ENCODE measurements around a stretch of chr2.

DNA sequence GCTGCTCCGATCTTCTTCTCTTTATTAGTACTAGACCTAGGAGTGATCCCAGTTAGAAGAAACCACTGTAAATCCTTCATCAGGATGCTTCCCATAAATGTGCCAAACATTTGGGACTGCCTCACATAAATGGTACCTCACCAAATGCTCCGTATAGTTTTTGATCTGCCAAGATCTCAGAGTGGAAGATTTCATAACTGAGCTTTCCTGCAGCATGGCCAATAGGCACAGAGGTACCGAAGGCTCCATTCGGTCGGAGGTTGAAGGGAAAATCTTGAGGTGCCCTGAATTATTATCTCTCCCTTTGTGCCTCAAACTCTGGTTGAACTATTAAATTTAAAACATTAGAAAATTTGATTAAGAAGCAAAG, 10.5 kb upstream of the FABP1 start:
- PRO-cap: no peak
- CAGE, long polyA plus RNA: no peak

- PRO-cap: no peak
- CAGE, long polyA plus RNA: no peak
Observed at GRCh38 chr2:88182573-88183370, 12.6 kb downstream of the THNSL2 start.

DNA sequence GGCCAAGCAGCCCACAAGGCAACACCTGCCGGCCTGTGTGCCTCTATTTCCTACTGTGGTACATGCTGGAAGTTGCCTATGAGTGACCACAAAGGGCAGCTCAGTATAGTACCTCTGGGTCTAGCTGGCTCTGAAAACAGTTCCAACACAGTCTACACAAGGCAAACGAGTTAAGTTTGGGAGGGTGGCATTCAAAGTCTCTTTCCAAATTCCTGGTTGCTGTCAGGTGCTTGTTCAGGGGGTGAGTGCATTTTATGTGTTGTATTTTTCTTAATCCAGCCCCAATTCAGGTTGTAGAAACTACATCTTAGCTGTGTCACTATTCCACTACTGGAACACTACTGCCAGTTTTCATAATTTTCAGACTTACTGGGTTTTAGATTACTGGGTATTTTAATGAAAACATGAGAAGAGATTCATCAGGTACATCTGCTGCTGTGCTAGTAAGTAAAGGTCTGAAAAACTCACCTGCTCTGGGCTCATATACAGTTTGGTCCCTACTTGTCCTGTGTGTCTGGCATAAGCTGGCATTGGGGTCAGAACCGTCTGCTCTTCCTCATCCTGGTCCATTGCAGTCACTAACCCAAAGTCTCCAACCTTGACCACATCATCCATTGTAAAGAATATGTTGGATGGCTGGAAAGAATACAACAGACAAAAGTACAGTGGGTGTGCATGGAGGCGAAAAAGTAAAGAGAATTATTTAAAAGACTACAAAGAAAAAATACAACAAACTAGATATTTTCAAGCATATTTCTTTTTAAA, 46.1 kb downstream of the TEX37 start:
- PRO-cap: no peak
- CAGE, long polyA plus RNA: no peak

- PRO-cap: no peak
- CAGE, long polyA plus RNA: no peak
Observed at GRCh38 chr2:88579419-88579691, 47.9 kb downstream of the EIF2AK3 start.

- PRO-cap: no peak
- CAGE, long polyA plus RNA: no peak
Observed at GRCh38 chr2:88832500-88832995, 141.1 kb downstream of the RPIA start.

DNA sequence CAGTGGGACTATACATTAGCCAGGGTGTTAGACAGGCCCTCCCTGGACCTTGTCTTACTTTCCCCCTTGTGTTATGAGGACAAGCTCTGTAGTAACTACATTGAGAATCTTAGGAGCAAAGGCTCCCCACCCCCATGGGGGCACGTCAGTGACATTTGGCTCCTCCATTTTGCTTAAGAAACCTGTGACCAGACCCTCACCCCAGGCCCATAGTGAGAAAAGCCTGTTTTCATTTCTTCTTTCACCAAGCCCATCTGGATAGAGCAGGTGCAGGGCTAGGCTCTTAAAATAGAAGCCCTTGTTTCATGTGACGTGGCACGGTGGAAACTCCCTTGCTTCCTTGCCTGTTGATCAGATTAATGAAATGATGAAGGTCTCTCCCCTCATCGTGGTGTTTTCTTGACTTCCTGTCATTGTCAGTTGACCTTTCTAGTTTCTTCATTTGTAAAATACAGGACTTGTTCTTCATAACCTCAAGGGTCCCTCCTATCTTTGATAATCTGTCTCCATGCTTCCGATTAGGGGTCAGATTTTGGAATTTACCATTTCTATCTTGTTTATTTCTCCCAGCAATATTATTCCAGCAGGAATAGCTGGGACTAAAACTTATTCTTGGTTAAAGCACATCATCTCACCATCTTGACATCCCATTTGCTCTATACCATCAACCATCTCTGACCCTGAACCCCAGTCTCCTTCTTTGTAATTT, 146.9 kb downstream of the RPIA start:
- PRO-cap: bidirectional peak, plus-strand start at position 441 of the sequence, minus-strand start at position 214 of the sequence
- CAGE, long polyA plus RNA: start-site peak on the minus strand centred at position 232 of the sequence, 58 bp wide, 12 and 29 reads in 2 replicates

DNA sequence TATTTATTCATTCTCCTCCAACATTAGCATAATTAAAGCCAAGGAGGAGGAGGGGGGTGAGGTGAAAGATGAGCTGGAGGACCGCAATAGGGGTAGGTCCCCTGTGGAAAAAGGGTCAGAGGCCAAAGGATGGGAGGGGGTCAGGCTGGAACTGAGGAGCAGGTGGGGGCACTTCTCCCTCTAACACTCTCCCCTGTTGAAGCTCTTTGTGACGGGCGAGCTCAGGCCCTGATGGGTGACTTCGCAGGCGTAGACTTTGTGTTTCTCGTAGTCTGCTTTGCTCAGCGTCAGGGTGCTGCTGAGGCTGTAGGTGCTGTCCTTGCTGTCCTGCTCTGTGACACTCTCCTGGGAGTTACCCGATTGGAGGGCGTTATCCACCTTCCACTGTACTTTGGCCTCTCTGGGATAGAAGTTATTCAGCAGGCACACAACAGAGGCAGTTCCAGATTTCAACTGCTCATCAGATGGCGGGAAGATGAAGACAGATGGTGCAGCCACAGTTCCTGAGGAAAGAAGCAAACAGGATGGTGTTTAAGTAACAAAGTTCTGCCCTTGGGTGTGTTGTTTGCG, 165.8 kb downstream of the RPIA start:
- PRO-cap: bidirectional peak, plus-strand start at position 268 of the sequence, minus-strand start at position 201 of the sequence
- CAGE, long polyA plus RNA: start-site peak on the plus strand centred at position 222 of the sequence, 346 bp wide, 1,026 and 1,888 reads in 2 replicates

DNA sequence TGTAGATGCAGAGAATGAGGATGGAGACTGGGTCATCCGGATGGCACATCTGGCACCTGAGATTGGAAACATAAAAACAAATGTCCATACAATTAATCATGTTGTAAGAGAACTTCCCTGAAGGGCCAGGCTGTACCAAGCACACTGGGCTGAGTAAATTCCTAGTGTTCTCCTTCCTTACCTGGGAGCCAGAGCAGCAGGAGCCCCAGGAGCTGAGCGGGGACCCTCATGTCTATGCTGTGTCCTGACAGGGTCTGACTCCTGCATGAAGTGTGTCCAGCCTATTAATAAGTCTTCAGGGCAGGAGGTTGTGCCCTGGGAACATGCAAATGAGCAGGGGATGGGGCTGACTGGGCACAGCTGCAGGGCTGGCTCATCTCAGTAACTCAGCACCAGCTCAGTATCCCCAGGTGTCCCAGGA, 301.2 kb downstream of the RPIA start:
- PRO-cap: unidirectional peak, minus-strand start at position 256 of the sequence
- CAGE, long polyA plus RNA: no peak

GRCh38 chr2:89152533-89152822, 461.0 kb downstream of the RPIA start:
- PRO-cap: unidirectional peak, minus-strand start at chr2:89152676
- CAGE, long polyA plus RNA: no peak

DNA sequence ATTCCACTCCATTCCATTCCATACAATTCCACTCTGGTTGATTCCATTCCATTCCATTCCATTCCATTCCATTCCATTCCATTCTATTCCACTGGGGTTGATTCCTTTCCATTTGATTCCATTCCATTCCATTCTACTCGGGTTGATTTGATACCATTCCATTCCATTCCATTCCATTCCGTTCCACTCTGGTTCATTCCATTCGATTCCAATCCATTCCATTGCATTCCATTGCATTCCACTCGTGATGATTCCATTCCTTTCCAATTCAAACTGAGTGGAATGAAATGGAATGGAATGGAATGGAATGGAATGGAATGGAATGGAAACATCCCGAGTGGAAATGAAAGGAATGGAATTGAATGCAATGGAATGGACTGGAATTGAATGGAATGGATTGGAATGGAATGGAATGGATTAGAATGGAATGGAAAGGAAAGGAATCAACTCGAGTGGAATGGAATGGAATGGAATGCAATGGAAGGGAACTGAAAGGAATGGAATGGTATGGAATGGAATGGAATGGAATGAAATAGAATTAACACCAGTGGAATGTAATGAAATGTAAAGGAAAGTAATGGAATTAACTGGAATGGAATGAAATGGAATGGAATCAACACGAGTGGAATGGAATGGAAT, 1143.6 kb downstream of the RPIA start:
- PRO-cap: no peak
- CAGE, long polyA plus RNA: no peak

- PRO-cap: no peak
- CAGE, long polyA plus RNA: no peak
Observed at GRCh38 chr2:94220120-94220355, 367.1 kb upstream of the AQP7B start.

DNA sequence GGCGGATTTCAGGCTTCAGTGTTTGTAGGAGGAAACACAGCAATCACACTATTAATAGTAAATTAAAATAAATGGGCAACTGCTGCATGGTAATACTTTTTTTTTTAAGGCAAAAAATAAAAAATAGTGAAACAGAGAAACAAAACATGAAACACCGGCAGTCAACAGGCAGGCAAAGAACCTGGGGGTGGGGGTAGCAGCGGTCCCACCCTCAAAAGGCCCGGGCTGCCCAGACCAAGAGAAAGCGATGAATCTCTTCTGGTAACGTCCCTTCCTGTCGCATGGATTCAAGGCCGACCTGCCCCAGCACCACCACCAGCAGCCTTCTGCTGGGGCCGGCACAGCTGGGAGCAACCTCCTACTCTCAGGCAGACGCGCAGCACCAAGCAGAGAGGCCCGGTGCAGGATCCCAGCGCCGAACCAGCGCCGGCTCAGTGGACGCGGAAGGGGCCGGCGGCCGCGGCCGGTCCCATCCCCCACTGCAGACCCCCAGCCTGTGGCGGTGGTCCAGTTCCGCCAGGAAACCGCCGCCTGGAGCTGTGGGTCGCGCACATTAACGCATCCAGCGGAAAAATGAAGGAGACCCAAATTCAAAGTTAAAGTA, 666 bp upstream of the MAL start:
- PRO-cap: no peak
- CAGE, long polyA plus RNA: no peak

- PRO-cap: no peak
- CAGE, long polyA plus RNA: no peak
Observed at GRCh38 chr2:95109684-95110164, 11.9 kb downstream of the MRPS5 start.

GRCh38 chr2:95320565-95320818, 23.3 kb downstream of the KCNIP3 start:
- PRO-cap: no peak
- CAGE, long polyA plus RNA: no peak

DNA sequence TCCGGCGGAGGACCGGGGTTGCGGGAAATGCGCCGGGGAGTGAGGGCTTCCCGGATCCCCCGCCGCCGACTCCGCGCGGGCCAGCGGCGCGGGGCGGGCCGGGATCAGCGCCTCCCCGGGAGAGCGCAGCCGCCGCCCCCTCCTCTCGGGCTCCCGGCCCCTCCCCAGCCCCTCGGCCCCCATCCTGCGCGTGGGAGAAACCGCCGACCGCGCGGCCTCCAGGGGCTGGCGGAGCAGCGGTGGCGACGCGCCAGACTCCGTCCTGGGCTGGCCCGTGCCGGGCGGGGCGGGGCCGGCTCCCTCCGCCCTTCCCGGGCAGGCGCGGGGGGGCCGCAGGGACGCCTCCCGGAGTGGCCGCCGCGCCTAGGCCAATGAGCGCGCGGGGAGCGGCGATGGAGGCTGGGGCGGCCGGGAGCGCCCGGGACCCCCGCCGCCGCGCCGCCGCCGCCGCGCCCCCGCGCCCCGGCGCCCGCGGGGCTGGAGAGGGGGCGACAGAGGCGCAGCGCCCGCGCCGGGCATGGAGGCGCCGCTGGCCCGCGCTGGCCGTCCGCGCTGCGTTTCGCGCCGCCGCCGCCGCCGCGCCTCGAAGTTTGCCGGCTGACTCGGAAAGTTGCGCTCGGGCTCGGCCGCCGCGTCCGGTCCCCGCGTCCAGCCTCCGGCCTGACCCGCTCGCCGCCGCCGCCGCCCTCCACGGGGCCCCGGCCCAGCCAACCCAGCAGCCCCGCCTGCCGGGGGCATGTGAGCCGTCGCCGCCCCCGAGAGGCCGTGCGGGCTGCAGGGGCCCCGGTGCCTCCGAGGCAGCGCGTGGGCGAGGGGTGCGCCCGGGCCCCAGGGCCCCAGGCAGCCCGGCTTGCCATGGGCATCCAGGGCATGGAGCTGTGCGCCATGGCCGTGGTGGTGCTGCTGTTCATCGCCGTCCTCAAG, 49.3 kb downstream of the KCNIP3 start:
- PRO-cap: no peak
- CAGE, long polyA plus RNA: no peak

DNA sequence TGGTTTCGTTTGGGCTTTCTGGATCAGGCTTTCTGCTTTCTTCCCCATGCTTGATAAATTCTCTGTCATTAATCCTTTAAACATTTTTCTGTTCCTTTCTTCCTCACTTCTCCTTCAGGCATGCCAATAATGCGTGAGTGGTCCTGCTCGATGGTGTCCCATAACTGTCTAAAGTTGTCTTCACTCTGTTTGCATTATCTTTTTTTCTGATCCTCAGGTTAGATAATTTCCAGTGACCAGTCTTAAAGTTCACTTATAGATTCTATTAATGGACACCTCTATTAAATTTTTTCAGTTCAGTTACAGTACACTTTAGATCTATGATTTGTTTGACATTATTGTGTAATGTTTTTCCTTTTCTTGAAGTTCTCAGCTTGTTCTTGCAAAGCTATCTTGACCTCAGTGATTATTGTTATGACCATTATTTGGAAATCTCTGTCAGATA, 152.8 kb downstream of the ANKRD36C start:
- PRO-cap: no peak
- CAGE, long polyA plus RNA: no peak

GRCh38 chr2:95859601-95860323, 131.9 kb downstream of the ANKRD36C start:
- PRO-cap: no peak
- CAGE, long polyA plus RNA: no peak

GRCh38 chr2:95885883-95886408, 105.7 kb downstream of the ANKRD36C start:
- PRO-cap: no peak
- CAGE, long polyA plus RNA: no peak

DNA sequence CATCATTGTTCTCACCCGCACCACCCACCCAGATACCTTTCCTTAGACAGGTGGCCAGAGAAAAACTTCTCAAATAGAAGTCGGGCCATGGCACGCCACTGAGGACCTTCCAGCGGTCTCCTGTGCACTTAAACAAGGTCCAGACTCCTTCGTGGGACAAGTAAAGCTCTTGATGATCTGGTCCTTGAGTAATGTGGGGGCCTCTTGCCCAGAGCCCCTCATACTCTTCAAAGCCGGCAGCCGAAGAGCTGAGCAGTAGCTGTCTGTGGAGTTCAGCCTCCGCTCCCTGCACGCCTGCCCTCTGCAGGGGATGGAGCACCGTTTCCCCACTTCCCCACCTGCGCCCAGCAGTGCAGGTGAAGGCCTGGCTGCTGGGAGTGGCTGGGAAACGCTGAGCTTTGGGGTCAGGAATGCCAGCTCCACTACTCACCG, 18.1 kb upstream of the ANKRD36C start:
- PRO-cap: no peak
- CAGE, long polyA plus RNA: no peak

DNA sequence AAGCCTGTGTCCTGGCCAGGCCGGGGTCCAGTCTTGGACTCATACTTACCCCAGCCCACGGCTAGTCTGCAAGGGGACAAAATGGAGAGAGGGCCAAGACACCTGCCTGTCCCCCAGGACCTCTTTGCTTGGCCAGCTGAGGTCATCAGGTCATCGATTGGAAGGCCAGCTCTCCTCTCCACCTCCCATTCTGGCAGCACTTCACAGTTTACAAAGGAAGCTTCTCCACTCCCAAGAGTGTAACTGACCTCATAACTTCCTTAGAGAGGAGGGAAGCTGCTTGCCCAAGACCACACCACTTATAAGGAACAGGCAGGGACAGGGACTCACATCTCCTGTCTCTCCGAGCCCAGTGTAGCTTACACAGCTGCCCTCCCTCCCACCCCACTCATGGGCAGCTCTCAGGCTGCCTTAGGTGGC, 33.6 kb downstream of the ADRA2B start:
- PRO-cap: no peak
- CAGE, long polyA plus RNA: no peak

Measured in B cell (primary cell).